B cell (primary cell): Measurements from ENCODE around the genes STK17B and ANKRD44.

DNA sequence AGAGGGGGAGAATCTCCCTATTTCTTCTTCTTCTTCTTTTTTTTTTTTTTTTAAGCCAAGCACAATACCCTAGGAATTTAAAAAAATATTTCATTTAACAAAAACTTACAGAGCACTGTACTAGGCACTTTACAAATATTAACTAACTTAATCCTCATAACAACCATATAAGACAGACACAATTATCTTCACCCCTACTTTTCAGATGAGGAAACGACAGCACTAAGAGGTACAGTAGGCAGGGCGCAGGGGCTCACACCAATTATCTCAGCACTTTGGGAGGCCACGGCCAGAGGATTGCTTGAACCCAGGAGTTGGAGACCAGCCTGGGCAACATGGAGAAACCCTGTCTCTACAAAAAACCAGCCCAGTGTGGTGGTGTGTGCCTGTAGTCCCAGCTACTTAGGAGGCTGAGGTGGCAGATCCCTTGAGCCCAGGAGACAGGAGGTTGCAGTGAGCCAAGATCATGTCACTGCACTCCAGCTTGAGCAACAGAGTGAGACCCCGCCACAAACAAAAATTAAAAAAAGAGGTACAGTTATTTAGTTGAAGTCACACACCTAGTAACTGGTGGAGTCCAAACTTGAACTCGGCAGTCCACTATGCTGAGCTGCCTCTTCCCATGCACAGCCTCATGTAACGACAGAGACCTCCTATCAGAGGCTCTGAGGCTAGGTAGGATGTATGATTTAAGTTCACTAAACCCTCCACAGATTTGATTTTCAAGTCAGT lies 8.8 kb downstream of the STK17B start:
- PRO-cap: no peak
- CAGE, long polyA plus RNA: no peak

DNA sequence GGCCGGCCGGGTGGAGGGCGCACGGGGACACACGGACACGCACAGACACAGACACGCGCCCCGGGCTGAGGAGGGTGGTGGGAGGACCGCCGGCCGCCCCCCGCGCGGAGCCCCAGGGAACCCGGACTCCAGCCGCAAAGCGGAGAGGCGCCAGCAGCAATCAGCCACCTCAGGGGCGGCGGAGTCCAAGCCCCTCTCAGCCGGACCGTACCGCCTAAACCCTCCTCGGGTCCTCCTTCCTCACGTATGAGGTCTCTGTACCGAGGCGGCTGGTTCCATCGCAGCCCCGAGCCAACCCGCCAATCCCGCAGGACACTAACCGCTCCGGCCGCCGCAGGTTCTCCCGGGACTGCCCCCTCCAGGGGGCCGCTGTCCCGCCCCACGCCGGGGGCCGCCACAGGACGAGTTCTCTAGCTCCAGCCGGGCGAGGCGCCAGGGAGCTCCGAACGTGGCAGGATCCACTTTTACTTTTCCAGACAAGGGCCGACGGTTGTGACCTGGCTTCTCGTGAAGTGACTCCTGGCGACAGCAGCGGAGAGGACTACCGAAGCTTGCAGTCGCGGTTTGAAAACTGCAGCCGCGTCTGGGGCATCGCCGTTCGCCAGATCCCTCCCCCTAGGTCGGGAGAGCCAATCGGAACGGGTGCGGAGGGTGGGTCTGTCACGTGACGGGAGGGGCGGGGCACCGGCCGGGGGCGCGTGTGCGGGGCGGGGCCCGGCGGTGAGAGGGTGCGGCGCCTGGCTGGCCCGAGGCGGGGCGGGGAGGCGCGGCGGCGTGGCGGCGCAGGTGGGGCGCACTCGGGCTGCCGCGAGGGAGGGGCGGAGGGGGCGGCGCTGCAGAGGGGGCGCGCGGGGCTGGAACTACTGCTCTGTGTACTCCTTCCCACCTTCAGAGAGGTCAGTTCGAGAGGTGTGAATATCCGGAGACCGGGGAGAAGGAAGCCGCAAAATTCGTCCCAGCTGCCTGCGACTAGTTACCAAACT lies at the start of gene STK17B:
STK17B (minus strand) TSS at position 566 of the 983 bp plus-strand sequence.
- PRO-cap: unidirectional peak, minus-strand start at position 248 of the sequence; bidirectional peak, plus-strand start at position 891 of the sequence, minus-strand start at position 566 of the sequence
- CAGE, long polyA plus RNA: no peak

- PRO-cap: no peak
- CAGE, long polyA plus RNA: no peak
Measured at GRCh38 chr2:196415421-196415835, 177.9 kb downstream of the HECW2 start.

DNA sequence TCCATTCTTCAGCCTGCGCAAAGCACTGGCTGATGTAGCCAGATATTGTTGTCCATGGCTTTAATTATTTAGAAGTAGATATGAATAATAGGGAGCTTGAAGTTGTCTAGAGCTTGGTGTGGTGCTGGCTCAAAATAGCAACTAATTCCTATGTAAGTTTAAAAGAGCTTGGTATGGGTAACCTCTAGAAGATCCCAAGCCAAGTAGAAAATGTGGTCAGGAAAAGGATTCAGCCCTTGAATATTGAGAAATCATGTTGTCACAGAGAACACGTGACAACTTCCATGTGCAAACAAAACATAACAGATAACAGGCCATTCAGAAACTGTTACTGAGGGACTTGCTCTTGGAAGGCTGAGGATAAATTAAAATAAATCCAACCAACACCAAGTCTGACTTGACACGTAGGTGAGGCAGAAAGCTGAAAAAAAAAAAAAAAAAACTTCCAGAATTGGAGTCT lies 33.5 kb upstream of the PGAP1 start:
- PRO-cap: no peak
- CAGE, long polyA plus RNA: no peak

DNA sequence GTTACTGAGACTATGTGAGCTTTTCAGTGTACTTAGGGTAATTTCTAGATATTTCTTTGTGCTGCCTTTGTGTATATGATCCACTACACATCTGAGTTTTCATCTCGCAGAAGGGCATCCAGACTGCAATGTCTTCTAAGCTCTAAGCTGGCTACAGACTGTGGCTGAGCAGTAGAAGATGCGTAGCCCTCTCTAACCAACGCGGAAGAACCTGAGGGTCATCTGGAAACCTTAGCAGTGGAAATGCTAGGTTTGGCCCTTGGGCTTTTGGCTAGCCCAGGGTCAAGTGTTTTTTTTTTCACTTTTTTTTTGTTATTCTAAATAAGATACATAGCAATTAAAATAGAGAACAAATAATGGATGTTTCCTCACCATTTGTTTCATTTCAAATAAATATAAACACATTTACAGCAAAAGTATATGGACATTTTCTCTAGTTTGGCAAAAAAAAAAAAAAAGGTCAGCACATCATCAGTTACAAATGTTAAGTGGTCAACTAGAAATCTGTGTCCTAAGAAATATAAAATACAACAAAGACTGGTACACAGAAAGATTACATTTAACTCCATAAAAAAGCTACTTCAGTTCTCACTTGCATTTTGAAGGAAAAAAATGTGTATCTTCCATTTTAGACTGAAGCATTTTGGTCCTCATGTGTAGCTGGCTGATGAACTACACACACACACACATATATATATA lies 62.5 kb upstream of the PGAP1 start:
- PRO-cap: no peak
- CAGE, long polyA plus RNA: no peak

GRCh38 chr2:197010153-197010405 lies 83.6 kb upstream of the PGAP1 start:
- PRO-cap: no peak
- CAGE, long polyA plus RNA: no peak

GRCh38 chr2:197079484-197079796 lies 152.9 kb upstream of the PGAP1 start:
- PRO-cap: no peak
- CAGE, long polyA plus RNA: no peak

DNA sequence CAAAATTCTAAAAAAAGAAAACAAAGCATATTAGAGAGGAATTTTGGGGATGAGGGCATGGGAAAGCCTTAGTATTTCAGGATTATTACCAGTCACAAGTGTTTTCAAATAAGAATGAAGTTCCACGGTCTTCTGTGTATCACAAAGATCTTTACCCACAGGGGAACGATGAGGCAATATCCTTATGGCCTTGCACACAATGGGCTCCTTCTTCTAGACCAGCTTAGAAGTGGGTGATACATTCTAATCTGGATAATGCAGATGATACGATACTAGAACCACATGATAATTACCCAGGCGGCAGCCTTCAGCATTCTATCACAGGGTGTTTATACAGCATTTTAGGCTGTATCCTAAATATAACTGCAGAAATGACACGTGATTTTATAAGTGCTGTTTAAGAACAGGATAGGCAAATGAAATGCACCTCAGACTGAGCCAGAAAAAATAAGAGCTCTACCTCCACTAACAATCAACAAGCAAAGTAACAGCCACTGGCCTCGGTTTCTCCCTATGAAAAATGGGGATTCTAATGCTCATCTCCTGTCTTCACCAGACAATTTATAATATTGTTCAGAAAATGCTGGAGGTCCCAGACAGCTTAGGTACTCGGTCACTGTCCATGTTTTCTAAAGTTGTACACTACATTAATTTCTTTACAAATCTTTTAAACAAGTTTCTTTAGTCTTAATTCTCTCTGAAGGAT lies 16.9 kb downstream of the ANKRD44 start:
- PRO-cap: no peak
- CAGE, long polyA plus RNA: no peak

DNA sequence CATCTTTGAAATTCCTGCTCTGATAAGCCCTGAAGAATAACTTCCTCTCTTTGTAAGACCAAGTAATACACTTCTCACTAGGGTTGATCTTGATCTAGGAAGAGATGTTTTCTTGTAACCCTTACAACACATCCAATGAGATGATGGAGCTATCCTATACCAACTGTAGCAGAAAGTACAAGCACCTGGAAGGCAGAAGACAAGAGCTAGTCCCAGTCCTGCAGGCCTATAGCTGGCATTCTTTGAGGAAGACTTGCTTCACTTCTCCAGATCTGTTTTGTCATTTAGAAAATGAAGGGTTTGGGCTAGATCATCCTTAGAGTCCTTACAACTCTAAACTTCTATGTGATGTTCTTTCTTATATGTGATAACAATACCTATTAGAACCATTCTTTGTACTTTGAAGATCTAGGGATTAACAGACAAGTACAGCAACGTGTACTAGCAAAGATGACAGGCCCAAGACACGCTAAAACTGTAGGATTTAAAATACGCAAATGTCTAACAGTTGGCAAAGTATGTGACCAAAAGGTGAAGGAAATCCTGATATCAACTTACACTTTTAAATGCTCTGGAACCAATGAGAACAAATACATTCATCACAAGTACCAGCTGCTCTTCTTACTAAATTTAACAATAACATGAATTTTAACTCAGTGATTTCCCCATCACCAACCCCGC lies 1.7 kb downstream of the ANKRD44 start:
- PRO-cap: no peak
- CAGE, long polyA plus RNA: no peak

- PRO-cap: bidirectional peak, plus-strand start at chr2:197310603, minus-strand start at chr2:197310454; bidirectional peak, plus-strand start at chr2:197310853, minus-strand start at chr2:197310827
- CAGE, long polyA plus RNA: start-site peak on the minus strand at chr2:197310632-197310820, 207 and 520 reads in 2 replicates
Measured at GRCh38 chr2:197310546-197310952, at the start of gene ANKRD44. ANKRD44 (minus strand) TSS chr2:197310780.

GRCh38 chr2:197401596-197402034 lies 33.2 kb downstream of the SF3B1 start:
- PRO-cap: no peak
- CAGE, long polyA plus RNA: no peak

DNA sequence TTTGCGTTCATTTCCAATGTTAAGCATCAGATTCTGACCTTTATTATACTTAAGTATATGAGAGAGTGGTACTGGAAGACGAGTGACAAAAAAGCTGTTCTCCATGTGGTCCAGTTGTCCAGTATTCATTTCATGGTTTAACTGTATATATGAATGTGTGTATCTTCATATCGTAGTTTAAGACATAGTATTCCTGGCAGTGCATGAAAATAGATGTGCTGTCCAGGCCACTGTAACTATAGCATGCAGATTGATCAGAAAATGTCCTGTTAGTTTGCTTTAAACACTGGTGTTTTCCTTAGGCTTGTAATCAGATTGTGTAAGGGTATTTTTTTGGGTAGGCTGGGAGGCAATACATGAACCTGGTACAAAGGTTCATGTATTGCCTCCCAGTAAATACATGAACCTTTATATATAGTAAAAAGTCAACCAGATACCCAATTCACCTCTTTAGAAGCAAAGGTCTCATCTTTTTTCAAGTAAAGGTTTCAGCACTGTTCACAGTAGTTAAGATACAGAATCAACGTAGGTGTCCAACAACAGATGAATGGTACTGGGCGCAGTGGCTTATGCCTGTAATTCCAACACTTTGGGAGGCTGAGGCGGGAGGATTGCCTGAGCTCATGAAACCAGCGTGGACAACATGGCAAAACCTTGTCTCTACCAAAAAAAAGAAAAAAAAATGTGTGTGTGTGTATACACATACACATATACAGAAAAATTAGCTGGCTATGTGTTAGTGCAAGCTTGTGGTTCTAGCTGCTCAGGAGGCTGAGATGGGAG lies 1.6 kb downstream of the COQ10B start:
- PRO-cap: unidirectional peak, plus-strand start at position 64 of the sequence
- CAGE, long polyA plus RNA: no peak

GRCh38 chr2:197489655-197490713 lies 9.7 kb downstream of the HSPD1 start:
- PRO-cap: no peak
- CAGE, long polyA plus RNA: no peak

DNA sequence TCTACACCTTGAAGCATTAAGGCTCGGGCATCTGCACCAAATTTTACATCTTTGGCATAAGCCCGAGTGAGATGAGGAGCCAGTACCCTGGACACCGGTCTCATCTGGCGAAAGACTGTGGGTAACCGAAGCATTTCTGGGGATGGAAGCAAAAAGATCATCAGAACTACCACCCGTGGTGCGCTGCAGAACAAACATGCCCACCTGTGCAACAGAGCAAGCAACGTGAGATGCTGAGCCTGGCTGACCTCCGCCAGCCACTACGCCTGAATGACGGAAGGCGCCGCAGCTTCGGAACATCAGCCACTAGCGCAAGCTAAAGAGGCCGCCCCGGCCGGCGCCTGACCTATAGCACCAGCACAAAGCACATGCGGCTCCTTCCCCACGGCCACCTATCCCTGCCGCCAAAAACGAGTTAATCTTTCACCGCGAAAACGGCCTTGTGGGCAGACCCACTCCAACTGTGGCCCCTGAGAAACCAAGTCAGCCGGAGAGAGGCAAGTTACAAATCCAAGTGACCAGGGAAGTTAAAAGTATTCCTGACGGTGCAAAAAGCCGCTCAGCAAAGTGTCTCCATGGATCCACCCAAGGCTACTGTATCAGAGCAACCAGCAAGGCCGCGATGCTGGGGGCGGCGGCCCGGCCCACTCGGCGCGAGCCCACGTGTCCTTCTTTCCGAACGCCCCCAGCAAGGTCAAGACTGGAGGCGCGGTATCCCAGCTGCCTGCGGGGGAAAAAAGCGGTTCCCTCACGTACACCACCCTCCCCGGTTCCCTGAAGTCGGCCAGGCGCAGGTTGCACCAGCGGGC lies 721 bp downstream of the HSPD1 start:
- PRO-cap: bidirectional peak, plus-strand start at position 260 of the sequence, minus-strand start at position 272 of the sequence
- CAGE, long polyA plus RNA: no peak

DNA sequence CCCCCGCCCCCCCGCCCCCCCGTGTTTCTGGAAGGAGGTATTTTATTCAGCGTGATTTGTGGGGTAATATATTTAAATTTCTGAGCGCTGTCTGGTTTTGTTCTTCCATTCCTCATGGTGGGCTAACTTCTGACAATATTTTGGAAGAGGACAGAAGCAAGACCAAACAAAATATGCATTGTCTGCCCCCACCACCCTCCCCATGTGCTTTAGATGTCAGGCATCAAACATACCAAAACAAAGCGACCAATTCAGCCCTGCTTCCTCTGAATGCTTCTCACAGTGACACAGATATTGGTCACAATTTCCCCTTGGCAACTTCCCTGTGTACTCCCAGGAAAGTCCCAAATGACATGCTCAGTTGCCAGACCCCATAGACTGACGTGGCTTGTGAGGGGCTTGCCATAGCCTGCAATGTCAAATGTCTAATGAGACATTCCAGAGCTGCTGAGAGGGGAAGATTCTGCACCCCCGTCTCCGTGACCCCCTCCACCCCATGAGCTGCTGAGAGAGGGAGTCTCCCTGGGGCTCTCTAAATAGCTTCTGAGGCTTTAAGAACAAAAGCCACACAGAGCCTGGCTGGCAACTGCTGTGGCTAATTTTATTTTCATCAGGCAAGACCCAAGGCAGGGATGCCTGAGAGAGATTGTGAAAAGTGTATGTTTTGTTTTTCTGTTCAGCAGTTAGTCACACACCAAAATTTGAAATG lies 47.4 kb downstream of the RFTN2 start:
- PRO-cap: no peak
- CAGE, long polyA plus RNA: no peak

DNA sequence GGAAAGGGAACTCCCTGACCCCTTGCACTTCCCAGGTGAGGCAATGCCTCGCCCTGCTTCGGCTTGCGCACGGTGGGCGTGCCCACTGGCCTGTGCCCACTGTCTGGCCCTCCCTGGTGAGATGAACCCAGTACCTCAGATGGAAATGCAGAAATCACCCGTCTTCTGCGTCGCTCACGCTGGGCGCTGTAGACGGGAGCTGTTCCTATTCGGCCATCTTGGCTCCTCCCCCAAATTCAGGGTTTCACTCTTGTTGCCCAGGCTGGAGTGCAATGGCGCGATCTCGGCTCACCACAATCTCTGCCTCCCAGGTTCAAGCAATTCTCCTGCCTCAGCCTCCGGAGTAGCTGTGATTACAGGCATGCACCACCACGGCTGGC lies 11.8 kb upstream of the MARS2 start:
- PRO-cap: no peak
- CAGE, long polyA plus RNA: no peak

DNA sequence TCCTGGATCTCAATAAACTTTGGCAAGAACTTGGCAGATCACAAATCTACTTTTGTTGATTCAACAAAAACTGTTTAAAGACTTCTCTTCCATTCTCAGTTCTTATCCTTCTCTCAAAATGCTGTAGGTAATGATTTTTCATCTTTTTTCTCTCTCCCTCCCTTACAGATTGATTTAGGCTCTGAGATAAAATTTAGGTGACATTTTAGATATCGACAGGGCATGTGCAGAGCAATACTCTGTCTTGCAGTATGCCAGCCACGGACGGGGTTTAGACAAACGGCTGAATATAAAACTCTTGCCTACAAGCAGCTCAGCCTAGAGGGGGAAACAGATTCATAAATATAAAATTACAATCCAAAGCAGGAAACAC lies 453 bp upstream of the MARS2 start:
- PRO-cap: no peak
- CAGE, long polyA plus RNA: no peak

DNA sequence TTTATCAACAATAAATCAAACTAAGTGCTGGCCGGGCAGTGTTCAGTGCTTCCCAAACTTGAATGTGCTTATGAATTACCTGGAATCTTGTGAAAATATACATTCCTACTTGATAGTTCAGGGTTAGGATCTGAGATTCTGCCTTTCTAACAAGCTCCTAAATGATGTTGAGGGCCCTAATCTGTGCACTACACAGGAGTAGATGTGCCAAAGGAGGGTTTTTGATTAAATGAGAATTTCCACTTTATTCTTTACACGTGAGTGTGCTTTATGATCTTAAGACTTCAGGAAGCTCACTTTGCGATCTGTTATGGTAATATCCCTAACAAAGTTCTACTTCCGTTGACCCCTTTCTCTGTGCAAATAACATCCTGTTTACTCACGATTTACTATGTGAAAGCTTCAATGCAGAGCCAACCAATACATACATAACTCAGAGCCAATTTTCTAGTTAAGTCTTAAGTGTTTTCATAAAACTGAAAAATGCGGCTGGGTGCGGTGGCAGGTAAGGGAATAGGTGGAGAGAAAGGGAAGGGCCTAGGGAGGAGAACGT lies 87.4 kb downstream of the PLCL1 start:
- PRO-cap: no peak
- CAGE, long polyA plus RNA: no peak

DNA sequence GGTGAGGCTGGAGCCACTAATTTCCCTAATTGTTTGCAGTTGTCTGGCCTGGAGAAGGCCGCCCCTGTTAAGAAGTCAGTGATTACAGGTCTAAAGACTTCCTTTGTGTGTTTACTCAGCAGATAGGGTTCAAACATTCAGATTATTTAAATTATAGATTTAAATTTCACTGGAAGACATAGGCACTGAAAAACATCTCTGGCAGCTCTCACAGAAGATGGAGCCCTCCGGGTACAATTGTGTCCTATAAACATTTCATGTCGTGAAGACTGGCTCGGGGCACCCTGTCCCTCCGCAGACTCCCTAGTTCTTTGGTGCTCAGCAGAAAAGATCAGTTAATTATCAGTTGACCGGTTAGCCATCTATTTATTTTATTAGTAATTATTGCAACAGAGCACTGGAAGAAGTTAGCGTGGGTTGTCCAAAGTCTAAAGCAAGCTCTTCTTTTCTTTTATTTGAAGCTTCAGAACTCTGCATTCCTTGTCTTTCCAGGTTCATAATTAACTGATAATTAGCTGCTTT lies 489.5 kb downstream of the SATB2 start:
- PRO-cap: no peak
- CAGE, long polyA plus RNA: no peak

DNA sequence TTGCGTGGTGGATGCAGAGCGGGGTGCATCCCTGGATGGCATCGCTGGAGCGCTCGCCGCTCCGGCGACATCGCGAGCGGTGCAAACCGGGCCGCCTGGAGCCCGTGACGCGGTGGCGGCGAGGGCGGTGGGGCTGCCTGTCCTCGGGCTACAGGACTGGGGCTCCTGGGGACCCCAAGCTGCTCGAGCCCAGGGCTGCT lies 1.2 kb upstream of the SATB2 start:
- PRO-cap: no peak
- CAGE, long polyA plus RNA: no peak